WTC11 (cell line): ENCODE results near the genes GPR119, ENOX2, GPC4, ETDB and CT45A3.

DNA sequence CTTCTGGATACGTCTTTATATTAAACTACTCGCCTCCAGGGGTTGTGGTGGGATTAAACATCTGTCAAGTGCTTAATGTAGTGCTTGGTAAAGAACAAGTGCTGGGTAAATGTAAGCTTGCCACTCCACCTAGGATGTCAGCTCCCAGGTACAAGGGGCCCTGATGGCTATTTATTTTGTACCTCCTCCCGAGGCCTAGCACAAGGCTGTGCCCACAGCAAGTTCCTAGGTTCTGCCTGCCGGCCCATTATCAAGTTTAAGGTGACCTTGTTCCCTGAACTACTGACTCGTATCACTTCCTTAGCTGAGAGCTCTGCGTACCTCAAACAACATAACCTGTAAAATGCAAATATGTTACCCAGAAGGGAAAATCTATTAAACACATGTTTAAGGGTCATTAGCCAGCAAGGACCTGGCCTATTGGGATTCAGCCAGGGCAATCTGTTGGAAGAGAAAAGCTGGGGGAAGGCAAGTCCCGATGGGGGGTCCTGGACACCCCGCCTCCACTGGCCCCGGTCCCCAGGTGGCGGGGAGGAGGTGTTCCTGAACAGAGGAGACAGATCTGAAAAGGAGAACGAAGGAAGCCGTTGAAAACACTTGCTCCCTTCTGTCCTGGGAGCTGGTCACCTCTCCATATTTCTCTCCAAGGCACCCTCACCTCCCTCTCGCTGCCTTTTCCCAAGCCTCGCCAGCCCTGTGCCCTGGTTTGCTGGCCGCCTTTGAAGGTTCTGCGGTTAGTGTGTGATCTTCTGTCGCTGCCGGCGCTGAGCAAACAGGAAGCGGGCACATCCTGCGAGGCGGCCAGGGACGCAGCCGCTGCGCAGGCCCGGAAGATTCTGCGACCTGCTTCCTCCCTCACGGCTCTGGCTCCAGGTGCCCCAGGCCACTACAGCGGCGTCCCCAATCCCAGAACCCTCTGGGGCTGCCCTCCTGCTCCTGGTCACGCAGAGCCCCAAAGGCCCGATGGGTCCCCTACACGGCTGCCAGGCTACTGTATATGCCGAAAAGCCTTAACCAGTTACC is 2.8 kb upstream of the SASH3 start:
- PRO-cap = no peak

DNA sequence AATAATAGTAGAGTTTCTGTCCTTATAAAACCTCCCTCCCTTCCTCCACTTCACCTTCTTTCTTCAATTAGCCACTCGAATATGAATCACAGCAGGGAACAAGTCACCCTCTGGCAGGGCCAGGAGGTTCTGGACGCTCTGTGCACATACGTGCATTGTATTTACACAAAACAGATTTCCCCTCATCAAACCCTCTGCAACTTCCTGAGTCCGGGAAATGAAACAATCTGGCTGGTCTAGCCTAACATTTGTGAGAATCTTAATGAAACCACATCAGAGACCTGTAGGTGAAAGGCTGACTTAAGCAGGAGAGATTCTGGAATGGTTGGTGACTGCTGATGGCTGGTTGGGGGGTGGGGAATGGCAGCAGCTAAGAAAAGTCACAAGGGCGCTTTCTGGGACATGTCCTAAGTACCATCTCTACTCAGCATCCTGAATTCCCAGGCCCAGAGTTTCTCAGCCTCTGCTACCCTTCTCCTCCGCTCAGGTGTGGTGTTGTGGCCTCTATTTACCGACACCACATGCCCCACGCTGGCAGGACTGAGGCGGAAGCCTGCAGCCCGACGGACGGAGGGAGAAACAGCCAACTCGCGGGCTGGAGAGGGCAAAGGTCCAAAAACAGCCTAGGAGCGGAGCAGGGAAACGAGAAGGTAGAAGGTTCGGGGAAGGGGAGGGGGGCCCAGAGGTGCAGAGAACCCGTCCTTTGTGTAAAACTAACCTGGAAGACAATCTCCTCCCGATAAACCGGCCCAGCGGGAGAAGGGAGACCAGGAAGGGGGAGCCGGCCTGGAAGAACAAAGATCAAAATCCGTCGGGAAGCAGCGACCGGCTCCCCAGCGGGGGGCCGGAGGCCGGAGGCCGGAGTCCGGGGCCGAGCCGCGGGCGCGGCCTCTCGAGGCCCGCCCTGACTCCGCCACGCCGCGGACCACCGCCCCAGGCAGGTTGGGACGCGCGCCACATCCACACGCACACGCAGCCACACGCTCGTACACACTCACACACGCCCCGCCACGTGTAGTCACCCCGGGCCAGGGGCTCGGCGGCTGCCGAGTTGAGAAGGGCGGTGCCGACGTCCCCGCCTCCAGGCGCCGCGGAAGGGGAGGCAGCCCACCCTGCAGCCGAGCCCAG is 781 bp downstream of the ZDHHC9 start:
- PRO-cap = no peak

GRCh38 chrX:129921111-129921508 is 15.1 kb downstream of the UTP14A start:
- PRO-cap = no peak

- PRO-cap = unidirectional peak, minus-strand start at chrX:130173361
Measured at GRCh38 chrX:130173108-130173872, 1.5 kb downstream of the RAB33A start.

DNA sequence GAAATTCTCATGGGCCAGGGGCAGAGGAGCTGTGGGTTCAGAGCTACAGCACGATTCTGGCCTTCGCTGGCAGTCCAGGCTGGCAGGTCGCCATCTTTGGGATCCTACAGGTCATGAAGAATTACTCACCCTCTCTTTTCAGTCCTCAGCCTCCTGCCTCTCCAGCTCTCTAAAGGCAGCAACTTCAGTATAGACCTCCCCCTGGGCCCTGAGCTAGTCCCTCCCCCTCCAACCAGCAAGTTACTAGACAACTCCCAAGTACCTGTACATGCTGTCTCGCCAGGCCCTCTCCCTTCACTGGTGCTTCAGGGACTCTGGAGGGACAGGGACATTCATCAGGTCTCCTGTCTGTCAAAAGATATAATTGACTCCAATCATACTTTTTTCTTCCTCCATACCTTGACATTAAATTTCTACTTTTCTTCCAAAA is at the start of gene GPR119:
Gene GPR119, minus strand, starts transcription at position 177 of the 430 bp plus-strand sequence.
- PRO-cap = no peak

DNA sequence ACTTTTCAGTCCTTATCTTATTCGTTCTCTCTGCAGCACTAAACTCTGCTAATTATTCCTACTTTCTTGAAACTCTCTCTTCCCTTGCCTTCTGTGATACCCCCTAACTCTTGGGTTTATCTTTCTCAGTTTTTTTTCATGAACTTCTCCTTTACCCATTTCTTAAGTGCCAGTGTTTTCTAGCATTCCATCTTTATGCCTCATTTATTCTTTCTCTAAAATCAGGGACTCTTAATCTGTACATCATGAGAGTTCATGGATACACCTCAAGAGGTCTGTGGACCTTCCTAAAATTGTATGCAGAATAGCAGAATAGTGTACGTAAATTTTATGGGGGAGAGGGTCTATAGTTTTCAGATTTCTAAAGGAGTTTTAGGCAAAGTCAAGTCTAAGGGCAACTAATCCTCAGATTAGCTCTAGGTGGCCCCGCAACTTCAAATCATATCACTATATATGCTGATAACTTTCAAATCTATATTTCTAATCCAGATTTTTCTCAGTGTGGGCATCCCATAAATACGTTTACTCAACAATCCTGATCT is 60.3 kb downstream of the ENOX2 start:
- PRO-cap = no peak

GRCh38 chrX:130902358-130903686 is at the start of gene ENOX2:
ENOX2 (minus strand) TSS chrX:130903209.
- PRO-cap = bidirectional peak, plus-strand start at chrX:130903000, minus-strand start at chrX:130902744; unidirectional peak, minus-strand start at chrX:130903209

- PRO-cap = no peak
Measured at GRCh38 chrX:131384246-131384563, 95.1 kb upstream of the IGSF1 start.

DNA sequence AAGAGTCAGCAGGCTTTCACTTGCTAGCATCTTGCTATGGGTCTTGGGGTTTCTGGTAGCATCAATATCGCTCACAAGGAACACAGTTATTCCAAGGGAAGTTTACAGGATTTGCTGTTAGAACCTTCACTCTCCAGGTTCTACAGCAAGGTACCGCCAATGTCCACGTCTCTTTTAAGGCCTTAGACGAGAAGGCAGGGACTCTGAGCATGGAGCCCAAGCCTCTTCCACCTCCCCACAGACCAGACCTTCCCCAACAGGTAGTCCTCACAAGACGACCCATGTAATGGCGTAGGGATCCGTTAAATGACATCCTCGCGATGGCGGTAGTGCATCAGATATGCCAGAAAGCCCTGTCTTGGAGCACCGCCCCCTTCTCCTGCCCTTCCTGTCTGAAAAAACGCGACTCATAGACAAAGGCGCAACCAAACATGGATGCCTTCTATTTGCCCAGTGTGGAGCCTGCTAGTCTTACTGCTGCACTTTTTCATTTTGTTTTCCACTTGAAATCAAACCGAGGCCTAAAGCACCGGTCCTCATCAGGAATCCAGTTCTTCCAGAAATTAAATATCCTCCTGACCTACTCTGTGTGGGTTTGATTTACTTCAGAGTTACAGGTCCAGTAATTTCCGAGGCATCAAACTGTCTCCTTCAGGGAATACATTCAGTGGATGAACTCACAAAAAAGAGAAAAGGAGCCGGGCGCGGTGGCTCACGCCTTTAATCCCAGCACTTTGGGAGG is 185.5 kb downstream of the OR13H1 start:
- PRO-cap = no peak

- PRO-cap = no peak
Measured at GRCh38 chrX:131987175-131987786, 35.8 kb upstream of the STK26 start.

DNA sequence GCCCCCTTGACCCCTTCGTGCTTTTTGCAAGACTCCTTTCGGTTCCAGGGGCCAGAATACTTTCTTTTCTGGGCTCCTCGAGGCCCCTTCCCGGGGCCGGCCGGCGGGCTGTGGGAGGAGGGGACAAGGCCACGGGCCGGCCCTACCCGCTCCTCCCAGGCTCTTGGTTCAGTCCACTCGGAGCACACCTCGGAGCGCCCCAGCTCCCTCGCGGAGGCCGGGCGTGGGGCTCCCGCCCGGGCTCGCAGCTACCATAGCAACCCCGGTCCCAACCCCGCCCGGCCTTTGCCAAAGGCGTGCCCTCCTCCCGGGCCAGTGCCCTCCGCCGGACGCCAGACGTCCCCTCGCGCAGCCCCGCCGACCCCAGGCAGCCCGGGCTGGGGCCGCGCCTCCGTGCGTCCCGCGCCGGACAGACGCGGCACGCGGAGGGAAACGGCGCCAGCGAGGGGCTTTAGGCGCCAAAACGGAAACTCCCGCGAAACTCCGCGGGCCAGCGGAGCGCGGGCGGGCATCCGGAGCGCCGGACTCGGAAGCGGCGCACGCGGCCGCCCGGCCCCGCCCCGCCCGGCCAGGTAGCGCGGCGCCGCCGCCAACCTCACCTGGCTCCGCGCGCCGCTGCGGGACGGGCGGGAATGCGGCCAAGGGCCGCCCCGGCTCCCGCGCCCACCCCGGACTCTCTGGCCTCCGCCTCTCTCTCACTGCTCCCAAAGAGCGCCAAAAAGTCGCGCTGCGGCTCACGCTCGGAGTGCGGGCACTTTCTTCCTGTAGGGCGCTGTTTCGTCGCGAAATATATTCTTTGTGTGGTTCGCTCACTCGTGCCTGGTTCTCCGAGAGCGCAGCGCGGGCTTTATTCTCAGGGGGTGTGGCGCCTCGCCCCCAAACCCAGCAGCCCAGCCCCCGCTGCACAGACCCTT is 634 bp upstream of the MBNL3 start:
- PRO-cap = bidirectional peak, plus-strand start at position 171 of the sequence, minus-strand start at position 110 of the sequence; bidirectional peak, plus-strand start at position 478 of the sequence, minus-strand start at position 225 of the sequence; bidirectional peak, plus-strand start at position 598 of the sequence, minus-strand start at position 679 of the sequence

- PRO-cap = bidirectional peak, plus-strand start at chrX:133415782, minus-strand start at chrX:133415485
Measured at GRCh38 chrX:133415017-133416167, at the start of gene GPC4. GPC4 (minus strand) TSS chrX:133415489.

DNA sequence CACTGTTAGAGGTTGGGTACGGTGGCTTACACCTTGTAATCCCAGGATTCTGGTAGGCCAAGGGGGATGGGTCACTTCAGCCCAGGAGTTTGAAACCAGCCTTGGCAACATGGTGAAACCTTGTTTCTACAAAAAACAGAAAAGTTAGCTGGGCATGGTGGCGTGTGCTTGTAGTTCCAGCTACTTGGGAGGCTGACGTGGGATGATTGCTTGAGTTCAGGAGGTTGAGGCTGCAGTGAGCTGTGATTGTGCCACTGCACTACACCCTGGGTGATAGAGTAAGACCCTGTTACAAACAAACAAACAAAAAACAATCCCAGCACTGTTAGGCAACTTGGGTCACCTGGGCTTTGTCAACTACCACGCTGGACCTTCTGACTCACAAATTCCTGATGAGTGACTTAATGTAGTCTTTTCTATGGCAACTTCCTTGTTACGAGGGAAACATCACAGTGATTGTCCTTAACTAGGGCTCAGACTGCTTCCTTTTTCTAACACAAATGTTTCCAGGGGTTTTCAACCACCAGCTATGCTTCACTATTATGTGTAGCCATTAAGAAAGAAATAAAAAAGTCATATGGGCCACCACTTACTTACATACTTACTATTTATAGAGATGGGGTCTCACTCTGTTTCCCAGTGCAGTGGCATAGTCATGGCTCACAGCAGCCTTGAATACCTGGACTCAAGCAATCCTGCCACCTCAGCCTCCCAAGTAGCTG is 128.8 kb upstream of the GPC4 start:
- PRO-cap = no peak

DNA sequence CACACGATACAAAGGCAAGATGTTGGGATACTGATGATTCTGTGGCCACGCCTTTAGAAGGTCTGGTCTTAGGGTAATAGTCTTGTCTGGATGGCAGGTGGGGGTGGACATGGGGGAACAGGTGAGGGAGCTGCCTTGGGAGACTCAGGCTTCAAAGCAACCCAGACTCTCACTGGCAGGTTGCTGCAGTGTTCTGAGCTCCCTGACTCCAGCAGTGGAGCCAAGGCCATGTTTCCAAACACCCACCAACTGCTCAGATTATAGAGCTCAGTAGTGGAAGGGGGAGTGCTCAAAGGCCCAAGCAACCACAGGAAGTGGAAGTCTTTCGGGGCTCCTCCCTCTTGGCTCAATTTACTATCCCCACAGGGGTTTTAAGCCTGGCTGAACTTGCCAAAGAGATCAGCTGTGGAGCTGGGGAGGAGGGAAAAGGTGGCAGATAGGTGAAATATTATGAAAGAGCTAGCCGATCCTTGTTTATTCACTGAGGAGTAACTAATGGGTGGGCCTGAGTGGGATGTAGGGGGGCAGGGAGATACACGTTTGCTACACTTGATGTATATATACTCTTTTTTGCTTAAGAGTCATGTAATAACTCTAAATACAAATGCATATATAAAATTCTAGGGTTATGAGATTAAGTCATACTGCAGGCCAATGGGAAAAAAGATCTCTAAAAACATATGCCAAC is 82.5 kb downstream of the HPRT1 start:
- PRO-cap = no peak

GRCh38 chrX:135120382-135120738 is at the start of gene ETDB:
ETDB (minus strand) TSS chrX:135120526.
- PRO-cap = no peak

- PRO-cap = no peak
Measured at GRCh38 chrX:135317080-135317799, 8.0 kb downstream of the ETDC start.

- PRO-cap = no peak
Measured at GRCh38 chrX:135382201-135382686, 37.6 kb downstream of the ZNF449 start.

- PRO-cap = no peak
Measured at GRCh38 chrX:135768034-135768323, at the start of gene CT45A3. CT45A3 (minus strand) TSS chrX:135768191.

DNA sequence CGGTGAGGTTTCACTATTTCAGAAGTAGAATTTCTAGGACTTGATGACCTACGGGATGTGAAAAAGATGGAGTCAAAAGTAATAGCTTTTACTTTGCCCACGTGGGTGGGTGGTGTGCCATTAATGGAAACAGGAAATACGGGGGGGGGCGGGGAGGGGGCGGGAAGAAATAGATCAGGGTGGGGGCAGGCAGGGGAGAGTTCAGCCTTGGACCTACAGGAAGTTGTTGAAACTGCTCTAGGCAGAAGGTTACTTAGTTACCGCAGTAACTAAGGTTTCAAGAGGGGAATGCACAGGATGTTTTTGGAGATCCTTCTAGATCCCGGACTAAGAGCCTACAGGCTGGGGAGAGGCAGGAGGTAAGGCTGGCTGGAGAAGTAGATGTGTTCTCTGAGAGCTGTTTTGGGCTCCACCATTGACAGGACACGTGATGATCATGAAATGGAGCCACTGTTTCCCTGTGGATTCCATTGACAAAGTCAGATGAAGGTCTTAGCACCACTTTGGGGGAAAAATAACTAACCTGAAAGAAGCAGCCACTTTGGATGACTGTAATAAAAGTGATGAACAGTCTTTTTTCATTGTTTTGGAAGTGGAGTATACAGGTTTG is 53.0 kb upstream of the FHL1 start:
- PRO-cap = no peak

- PRO-cap = bidirectional peak, plus-strand start at chrX:136147533, minus-strand start at chrX:136147333
Measured at GRCh38 chrX:136147455-136148175, 49.2 kb upstream of the FHL1 start.